UCH-1 (cell line): ENCODE results near the genes GPR15LG, CCSER2 and ADIRF.

GRCh38 chr10:80414561-80414932, 6.2 kb downstream of the PRXL2A start:
- RRBS: no CpG with 5 or more reads among the region's 3 CpGs

- RRBS: no CpG with 5 or more reads among the region's 7 CpGs
These were observed 8.1 kb downstream of the PRXL2A start for GRCh38 chr10:80416370-80416936.

DNA sequence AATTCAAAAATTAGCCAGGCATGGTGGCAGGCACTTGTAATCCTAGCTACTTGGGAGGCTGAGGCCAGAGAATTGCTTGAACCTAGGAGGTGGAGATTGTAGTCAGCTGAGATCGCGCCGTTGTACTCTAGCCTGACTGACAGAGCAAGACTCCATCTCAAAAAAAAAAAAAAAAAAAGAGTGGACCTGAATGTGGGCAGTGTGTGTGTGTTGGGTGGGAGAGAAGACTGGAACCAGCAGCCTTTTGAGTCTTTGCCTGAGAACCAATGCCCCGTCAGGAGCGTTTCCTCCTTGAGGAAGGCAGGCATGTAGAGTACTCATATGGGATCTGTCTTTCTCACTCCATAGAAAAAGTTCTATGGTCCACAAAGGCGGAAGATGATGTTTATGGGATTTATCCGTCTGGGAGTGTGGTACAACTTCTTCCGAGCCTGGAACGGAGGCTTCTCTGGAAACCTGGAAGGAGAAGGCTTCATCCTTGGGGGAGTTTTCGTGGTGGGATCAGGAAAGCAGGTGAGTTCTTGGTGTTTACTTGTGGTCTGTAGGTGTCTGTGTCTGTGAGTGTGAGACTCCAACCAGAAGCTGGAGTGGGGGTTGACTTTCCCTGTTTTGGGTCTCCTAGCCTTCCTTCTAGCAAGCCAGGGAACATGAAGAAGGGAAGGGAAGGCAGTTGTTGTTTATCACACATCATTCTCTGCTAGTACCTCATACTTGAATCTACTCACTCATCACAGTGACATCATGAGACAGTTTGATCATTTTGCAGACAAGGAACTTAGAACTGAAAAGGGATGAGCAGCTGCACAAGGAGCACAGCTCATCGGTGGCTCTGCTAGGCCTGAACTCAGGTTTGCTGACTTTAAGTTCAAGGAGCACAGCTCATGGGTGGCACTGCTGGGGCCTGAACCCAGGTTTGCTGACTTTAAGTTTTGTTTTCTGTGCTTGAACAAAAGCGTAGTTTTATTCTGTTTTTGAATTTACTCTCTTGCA, 18.9 kb downstream of the PRXL2A start:
- RRBS: no CpG with 5 or more reads among the region's 12 CpGs

- RRBS: no CpG with 5 or more reads among the region's 10 CpGs
These were observed 14.5 kb downstream of the TSPAN14 start for GRCh38 chr10:80468439-80469246.

GRCh38 chr10:80540944-80541977, 3.6 kb downstream of the SH2D4B start:
- RRBS: no CpG with 5 or more reads among the region's 15 CpGs

- RRBS: no CpG with 5 or more reads among the region's 16 CpGs
These were observed 16.8 kb upstream of the GPR15LG start for GRCh38 chr10:84156311-84157603.

GRCh38 chr10:84173417-84174057, at the start of gene GPR15LG:
Gene GPR15LG (plus strand): TSS chr10:84173801.
- RRBS: no CpG with 5 or more reads among the region's 4 CpGs

DNA sequence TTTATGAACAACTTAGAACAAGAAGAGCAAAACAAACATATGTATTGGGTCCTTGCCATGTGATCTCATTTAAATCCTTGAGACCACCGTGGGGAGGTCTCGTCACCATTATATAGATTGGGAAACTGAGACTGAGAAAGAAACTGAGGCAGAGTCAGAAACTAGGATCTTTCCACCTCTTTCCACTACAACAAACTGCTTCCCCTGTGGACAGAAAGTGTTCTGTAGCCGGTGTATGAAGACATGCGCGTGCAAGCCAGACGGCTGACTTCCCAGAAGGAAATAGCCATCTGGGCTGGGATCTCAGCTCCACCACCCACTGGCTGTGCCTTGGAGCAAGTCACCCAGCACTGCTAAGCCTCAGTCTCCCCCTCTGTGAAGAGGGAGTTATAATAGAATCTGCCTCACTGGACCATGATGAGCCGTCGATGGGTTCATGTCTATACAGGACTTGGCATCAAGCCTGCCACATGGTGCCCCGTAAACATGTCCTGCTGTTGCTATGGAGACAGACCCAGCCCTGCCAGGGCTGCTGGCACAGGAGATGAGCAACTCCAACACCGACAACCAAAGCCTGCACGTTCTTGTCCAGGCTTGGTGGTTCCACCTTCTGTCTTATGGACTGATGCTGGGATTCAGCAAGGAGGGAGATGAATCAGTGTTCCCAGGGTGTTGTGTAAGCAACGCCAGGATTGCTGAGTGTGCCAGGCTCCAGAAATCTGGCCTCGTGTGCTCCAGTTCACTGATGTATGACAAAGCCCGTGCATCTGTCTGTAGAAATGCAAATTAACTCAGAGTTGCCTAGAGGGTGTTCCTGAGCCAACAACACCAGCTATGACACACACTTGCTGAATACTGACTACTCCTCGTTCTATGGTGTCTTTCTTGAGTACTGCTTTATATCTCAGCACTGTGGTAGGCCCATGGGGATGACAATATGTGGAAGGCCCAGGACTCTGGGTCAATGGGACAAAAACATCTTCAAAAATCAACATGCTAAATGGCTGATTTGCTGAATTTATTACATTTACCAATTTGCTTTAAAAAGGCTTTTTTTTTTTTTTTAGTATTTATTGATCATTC, 5.6 kb downstream of the GPR15LG start:
- RRBS: no CpG with 5 or more reads among the region's 15 CpGs

- RRBS: no CpG with 5 or more reads among the region's 11 CpGs
These were observed 6.7 kb downstream of the CDHR1 start for GRCh38 chr10:84200926-84201619.

DNA sequence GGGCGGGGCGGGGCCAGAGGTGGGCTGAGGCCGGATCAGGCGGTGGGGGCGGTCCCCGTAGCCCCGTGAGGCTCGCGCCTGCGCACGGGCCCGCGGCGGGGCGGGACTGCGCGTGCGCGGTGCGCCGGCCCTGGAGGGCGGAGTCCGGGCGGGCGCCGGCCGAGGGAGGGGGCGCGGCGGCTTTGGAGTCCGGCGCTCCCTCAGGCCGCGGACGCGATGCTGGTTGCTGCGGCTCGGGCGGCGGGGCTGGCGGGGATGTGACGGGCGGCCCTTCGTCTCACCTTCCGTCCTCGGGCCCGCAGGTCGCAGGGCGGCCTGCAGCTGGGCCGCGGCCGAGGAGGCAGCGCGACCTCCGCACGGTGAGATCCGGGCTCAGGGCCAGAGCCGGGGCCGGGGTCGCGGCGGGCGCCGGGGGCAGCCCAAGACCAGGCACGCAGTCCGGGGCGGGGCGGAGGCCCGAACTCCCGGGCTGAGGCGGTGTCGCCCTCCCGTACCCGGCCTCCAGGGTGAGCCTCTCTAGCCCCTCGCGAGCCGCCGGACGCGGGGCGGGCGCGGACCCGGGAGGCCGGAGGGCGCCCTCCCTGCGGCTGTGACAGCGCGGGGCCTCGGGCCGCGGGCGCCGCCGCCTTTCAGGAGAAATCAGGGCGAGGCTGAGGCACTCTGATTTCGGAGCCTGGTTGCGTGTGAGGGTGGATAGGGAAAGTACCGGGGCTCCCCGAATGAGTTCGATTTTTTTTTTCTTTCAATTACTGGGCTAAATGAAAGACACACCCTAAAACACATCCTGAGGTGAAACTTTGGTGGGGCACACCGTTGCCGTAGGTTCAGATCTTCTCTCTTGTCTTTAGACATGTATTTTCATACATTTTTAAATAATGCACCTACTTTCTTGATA, at the start of gene CCSER2:
Gene CCSER2, plus strand, starts transcription at position 140 of the 895 bp plus-strand sequence.
- RRBS: 6% methylated on average over 20 of the region's 103 CpGs

GRCh38 chr10:85642101-85643053, 724.2 kb downstream of the GRID1 start:
- RRBS: no CpG with 5 or more reads among the region's 5 CpGs

GRCh38 chr10:85791346-85791760, 575.2 kb downstream of the GRID1 start:
- RRBS: no CpG with 5 or more reads among the region's 2 CpGs

DNA sequence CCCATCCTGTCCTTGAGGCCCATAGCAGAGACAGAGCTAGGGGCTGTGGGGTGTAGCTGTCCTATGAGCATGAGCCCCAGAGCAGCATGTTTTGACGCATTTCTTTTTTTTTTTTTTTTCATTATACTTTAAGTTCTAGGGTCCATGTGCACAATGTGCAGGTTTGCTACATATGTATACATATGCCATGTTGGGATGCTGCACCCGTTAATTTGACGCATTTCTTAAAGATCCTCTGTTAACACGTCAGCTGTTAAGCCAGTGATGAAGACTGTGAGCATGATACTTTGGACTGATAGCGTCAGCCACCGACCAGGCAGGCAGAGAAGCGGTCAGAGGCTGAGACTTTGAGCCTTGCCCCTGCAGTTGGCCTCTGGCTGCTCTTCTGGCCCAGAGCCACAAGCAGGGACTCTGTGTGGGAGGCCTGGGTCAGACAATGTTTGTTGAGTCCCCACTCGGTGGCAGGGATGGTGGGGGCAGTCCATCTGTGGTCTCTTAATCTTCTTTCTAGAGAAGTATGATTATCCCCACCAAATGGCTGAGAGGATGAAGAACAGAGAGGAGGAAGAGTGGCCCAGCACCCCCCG, 203.2 kb downstream of the GRID1 start:
- RRBS: no CpG with 5 or more reads among the region's 9 CpGs

GRCh38 chr10:86664538-86665631, 3.4 kb upstream of the LDB3 start:
- RRBS: no CpG with 5 or more reads among the region's 15 CpGs

DNA sequence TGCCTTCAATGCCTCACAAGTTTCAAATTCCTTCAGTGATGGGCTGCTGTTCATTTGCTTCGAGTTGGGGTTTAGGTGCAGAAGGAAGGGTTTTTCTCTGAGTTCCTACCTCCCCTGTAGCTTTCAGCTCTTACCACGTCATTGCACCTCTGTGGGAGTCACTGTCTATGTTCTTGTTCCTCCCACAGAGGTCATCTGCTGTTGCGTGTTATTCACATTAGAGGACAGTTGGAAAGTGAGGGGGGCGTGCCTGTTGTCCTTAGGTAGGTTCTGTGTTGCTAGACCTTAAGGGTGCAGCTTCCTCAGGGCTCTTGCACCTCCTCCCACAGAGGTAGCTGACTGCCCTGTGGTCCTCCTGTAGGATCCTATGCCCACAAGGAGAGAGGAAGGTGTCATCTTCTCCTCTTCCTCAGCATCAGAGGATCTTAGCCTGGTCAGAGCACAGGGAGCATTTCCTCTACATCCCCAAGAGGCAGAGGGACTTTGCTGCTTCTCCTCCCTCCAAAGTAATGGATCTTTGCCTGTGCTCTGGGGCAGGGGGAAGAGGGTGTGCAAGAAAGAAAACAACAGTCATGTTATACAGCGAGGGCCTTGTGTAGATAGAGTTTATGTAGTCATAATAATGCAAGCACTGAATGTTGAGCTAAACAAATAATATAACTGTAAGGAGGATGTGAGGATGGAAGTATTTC, 48.8 kb downstream of the MMRN2 start:
- RRBS: no CpG with 5 or more reads among the region's 5 CpGs

DNA sequence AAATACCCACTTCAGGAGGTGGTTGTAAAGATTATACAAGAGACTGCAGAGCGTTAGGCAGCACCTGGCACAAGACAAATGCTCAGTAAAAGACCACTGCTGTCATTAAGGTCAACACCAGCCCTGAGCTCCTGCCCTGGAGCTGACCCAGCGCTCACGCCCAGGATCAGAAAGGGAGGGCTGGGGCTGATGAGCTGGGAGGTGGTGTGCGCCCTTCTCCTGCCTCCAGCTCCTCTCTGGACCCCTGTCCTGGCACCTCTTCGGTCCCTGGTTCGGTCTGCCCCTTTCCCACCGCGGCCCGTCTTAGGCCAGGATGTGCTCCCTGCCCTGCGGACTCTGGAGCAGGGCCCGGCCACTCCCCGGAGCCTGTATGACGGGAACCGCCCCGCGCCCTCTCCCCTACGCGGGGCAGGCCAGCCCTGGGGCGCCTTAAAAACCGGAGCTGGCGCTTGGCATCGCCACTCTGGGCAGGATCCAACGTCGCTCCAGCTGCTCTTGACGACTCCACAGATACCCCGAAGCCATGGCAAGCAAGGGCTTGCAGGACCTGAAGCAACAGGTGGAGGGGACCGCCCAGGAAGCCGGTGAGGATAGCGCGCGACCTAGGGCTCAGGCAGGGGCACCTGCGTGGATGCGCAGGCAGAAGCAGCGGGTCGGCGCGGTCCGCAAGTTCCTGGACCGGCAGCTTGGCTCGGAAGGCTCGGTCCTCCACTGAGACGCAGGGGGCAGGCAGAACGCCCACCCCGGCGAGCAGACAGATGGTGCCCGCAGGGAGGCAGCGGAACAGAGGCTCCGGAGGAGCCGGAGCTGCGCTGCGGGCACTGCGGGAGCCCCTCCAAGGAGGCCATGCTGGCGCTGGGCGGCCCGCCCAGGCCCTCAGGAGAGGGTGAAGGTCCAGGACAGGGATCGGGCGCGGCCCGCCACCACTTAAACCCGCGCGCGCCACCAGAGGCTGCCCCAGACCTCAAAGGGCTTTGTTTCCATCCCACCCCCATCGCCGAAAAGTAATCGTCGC, at the start of gene ADIRF:
Gene ADIRF, plus strand, starts transcription at position 461 of the 1,015 bp plus-strand sequence.
- RRBS: 50% methylated on average over 27 of the region's 67 CpGs

GRCh38 chr10:87051060-87051829, 31.2 kb downstream of the FAM25A start:
- RRBS: no CpG with 5 or more reads among the region's 2 CpGs

DNA sequence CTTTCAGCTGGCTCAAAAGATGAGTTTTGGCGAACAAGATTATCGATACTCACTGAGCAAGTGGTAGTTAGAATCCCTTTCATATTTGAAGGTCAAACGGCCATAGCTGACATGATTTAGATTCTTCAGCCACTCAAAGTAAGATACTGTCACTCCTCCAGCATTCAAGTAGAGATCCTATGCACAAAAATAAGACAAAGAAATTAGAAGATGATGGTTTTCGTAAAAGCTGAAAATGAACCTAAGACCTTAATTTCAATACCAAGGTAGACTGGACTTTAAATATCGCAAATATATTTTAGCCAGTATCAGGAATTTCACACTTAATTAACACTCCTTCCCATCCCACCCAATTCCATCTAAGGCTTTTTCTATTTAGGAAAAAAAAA, 35.6 kb downstream of the GLUD1 start:
- RRBS: no CpG with 5 or more reads among the region's 5 CpGs

DNA sequence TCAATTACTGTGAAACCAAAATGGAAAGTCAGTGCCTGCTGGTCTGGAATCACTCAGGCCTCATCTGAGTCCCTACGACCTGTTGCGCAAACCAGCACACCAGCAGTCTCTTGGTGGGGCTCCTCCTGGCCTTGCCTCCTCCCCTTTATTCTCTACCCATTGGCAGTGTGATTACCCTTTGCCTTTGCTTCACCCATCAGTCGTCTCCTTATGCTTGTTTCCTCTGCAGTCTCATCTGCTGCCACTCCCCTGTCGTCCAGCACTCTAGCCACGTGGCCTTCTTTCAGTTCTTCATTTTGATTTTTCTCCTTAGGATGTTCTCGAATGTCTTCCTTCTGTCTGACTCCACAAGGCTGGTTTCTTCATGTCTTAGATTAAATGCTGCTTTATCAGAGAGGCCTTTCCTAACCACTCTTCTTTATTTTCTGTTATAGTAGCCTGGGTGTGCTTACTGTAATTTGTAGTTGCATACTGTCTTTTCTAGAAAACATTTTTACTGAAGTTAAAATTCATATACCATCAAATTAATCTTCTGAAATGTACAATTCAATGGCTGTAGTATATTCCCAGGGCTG, 40.7 kb upstream of the NUTM2A start:
- RRBS: no CpG with 5 or more reads among the region's 6 CpGs